Jurkat, Clone E6-1 (cell line): ENCODE results near the gene RGS1.

DNA sequence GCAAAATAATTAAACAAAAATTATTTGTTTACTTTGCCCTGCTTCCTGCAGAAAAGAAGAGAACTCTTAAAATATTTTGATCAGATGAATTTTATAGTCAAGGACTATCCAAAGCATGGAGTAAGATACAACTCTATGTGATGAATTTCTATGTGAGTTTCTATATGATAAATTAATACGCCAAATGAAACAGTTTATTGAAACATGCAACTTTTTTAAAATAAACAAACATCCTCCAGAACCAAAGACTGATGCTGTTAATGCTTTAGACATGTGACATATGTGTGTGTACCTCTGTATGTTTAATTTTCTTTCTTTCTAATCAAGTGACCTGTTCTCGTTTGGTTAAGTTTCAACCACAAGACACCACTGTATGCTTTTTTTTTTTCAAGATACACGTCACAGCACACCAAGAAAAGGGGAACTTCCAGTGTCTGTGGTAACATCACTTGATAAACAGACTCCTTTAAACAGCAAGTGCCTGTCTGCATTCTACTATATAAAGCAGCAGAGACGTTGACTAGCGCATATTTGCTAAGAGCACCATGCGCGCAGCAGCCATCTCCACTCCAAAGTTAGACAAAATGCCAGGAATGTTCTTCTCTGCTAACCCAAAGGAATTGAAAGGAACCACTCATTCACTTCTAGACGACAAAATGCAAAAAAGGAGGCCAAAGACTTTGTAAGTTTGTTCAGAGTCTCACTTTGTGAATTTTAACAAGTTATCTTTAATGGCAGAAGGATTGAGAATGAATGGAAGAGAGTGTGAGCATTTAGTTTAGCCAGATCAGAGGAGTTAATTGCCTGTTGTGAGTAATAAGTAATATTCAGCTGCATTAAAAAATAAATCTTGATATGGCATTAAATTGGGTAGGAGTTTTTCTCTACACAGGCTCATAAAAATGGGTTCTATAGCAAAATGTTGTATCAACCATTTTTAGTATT lies at the start of gene RGS1:
Gene RGS1, plus strand, starts transcription at position 526 of the 945 bp plus-strand sequence.
- RRBS, result no CpG with 5 or more reads among the region's 8 CpGs

GRCh38 chr1:192604792-192605512 lies 29.4 kb downstream of the RGS1 start:
- RRBS, result no CpG with 5 or more reads among the region's 3 CpGs

DNA sequence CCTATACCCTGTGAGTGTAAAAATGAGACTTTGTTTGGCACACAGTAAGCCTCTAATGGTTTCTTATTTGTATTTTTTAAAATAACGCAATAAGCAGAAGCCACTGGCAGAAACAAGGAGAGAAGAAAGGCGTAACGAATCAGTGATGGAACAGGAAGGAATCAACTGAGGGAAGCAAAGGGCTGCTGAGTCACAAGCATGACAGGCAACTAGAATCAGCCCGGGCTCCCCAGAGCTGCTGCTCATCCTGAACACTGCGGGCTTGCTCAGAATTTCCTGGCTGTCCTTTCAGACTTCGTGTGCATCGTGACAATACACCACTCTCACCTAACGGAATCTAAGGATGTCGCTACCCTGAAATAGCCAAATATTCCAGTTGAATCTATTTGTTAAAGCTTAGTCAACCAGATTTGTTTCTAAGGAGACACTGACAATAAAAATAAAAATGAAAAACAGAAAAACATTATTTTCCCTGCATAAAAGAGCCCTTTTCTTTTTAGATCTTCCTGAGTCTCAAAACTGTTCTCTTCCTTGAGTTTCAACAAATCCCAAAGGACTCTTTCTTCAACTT lies 20.6 kb upstream of the RGS2 start:
- RRBS, result no CpG with 5 or more reads among the region's 9 CpGs

- RRBS, result no CpG with 5 or more reads among the region's 1 CpG
Observed at GRCh38 chr1:193042701-193043361, 16.3 kb downstream of the UCHL5 start.

DNA sequence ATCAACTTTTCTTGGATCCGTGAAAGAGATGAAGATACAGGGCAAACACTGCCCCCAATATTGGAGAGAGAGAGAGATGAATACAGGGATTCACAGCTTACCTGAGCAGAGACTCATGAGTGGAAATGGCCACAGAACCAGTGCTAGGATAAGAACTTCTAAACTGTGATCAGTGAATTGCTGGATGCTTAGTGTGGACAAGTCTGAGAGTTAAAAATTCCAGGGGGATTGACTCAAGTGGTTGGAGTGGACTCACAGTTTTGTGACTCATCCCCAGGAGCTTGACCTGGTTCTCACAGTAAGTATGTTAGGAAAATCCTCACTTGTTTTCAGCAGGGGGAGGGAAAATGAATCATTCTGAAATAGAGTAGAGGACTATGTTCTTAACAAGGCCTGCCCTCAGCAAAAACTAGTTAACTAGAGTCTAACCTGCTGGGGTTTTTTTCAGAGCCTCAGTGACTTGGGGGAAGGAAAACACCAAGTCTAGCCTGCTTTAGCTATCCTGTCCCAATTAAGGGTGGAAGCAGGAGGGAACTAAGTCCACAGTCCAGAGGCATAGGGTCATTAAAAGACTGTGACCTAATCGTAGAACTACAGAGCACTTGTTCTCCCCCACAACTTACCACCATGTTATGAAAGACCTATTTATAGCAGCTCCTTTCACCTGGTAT lies 6.2 kb upstream of the CDC73 start:
- RRBS, result no CpG with 5 or more reads among the region's 2 CpGs

DNA sequence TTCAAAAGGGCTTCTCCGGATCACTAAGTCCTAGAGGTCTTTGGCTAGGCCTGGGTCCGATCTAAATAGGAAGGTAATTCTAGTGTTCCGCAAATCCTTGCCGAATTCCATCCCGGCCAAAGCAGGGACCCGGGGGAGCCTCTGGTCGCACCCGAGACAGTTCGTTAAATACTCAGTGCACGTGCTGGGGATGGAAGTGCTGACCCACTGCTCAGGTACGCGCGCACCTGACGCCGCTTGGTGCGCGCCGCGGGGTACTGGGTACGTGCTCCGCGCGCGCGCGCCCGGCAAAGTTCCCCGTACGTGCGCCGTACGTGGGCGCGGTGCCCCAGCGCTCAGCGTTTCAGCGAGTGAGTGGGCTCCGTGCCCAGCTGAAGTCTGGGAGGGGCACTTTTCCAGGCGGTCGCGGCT lies 315 bp upstream of the CDC73 start:
- RRBS, result 2% methylated on average over 4 of the region's 41 CpGs

DNA sequence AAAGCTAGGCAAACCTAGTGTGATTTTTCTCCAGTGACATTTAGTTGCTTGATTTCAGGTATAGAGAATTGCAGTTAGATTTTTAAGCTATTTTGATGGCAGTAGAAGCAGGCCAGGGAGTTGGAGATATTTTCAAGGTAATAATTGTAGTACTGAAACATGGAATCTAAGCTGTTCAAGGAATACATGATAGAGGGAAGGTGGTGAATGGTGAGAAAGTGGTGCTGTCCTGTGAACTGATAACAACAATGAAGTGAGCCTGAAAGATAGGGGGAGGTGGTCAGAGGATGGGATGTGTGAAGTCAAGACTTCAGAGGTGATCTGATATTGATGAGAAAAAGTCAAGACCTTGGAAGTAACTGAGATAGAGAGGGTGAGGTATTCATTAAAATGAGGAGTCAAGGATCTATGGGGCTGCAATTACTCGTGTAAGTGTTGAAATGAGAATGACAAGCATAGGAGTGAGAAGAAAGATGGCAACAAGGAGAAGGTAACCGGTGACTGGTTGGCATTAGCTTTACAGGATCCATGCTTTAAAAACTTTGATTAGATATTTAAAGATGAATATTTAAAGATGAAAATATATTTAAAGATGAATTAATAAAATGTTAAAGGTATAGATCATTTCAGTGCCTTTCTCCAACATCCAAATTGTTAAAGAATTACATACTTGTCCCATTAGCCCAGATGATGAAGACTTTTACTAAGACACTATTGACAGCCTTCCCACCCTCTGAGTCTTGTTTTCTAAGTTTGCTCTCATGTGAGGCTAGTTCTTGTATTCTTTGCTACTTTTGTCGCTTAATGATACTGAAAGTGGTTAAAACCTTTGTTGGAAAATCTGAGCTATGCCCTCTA lies 70.9 kb upstream of the B3GALT2 start:
- RRBS, result no CpG with 5 or more reads among the region's 3 CpGs

- RRBS, result no CpG with 5 or more reads among the region's 6 CpGs
Observed at GRCh38 chr1:193448627-193449710, 262.6 kb upstream of the B3GALT2 start.

DNA sequence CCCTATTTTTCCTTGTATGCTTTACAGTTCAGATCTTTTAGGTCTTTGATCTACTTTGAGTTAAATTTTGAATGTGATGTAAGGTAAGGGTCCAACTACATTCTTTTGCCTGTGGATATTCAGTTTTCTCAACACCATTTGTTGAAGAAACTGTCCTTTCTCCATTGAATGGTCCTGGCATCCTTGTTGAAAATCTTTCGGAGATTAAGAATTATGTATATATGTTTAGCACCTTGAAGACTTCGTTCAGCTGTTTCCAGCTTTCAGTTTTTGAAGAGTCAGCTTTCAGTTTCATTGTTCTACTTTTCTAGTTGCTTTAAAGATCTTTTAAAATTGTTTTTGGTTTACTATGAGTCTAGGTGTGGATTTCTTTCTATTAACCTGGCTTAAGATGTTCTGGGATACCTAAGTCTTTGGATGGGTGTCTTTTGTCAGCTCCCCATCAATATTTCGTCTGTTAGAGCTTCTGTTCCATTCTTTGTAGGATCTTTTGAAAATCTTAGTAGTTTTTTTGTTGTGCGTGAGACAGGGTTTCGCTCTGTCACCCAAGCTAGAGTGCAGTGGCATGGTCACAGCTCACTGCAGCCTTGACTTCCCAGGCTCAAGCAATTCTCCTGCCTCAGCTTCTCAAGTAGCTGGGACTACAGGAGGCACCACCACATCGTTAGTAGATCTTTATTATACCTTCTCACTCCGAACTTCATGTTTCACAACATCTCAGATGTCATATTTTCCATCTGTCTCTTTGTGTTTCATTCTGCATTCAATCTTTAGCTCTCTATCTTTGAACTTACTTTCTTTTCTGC lies 353.4 kb upstream of the B3GALT2 start:
- RRBS, result no CpG with 5 or more reads among the region's 7 CpGs

DNA sequence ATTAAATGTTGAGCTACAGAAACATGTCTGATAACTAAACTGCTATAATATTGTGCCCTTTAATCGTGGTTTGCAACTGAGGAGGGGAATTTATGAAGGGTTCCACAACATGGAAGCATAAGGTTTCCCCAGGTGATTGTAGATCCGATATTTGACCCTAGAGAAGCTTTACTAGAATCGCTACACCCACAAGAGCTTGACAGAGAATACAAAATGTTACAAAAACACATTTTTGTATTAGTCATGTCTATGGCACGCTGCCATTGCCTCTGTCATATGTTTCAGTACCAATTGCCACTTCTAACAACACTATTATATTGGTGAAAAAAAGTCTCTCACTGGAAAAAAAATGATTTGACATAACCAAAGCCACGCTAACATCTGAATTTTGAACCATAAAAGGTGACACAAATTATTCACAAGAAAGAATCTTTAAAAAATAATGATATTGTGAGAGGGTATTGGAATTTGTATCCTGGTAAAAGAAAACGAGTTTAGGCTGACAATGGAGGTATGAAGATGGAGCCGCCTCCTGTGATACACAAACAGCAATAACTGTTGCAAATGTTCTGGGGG lies 214.5 kb downstream of the KCNT2 start:
- RRBS, result no CpG with 5 or more reads among the region's 7 CpGs

DNA sequence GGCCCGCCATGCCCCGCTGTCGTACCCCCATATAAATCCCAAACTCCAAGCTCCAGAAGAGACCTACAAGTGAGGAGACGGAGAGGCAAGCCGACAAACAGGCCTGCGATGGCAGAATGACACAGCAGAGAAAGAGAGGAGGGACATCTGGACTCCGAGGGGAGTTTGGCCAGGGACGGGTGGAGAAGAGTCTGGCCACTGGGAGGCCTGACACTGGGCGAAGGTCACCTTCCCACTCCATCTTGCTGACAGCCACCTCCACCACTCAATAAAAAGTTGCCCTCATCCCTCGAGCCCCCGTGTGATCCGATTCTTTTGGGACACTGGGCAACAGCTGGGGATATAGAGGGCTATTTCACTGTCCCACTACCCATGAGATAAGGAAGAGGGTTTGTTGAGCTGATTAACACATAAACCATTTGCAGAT lies 1.8 kb upstream of the CFH start:
- RRBS, result no CpG with 5 or more reads among the region's 12 CpGs

- RRBS, result no CpG with 5 or more reads among the region's 1 CpG
Observed at GRCh38 chr1:196685610-196686316, 33.9 kb downstream of the CFH start.

DNA sequence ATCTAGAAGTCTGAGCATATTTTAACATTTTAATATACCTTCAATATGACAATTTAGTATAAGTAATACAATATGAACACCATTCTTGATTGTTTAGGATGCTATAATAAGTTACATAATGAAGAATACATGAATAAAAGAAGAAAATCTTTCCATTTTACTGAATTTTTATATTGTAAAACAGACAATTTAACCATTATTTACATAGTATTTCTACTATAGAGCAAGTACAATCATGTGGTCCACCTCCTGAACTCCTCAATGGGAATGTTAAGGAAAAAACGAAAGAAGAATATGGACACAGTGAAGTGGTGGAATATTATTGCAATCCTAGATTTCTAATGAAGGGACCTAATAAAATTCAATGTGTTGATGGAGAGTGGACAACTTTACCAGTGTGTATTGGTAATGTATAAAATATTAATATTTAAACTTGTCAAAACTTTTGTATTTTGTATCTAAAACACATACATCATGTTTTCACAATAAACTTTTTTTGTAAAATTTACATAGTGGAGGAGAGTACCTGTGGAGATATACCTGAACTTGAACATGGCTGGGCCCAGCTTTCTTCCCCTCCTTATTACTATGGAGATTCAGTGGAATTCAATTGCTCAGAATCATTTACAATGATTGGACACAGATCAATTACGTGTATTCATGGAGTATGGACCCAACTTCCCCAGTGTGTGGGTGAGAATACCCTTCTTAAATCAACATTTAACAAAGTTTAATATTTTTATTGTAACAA lies 48.2 kb upstream of the CFHR3 start:
- RRBS, result no CpG with 5 or more reads among the region's 2 CpGs

GRCh38 chr1:196896380-196896885 lies 8.6 kb downstream of the CFHR4 start:
- RRBS, result no CpG with 5 or more reads among the region's 8 CpGs

DNA sequence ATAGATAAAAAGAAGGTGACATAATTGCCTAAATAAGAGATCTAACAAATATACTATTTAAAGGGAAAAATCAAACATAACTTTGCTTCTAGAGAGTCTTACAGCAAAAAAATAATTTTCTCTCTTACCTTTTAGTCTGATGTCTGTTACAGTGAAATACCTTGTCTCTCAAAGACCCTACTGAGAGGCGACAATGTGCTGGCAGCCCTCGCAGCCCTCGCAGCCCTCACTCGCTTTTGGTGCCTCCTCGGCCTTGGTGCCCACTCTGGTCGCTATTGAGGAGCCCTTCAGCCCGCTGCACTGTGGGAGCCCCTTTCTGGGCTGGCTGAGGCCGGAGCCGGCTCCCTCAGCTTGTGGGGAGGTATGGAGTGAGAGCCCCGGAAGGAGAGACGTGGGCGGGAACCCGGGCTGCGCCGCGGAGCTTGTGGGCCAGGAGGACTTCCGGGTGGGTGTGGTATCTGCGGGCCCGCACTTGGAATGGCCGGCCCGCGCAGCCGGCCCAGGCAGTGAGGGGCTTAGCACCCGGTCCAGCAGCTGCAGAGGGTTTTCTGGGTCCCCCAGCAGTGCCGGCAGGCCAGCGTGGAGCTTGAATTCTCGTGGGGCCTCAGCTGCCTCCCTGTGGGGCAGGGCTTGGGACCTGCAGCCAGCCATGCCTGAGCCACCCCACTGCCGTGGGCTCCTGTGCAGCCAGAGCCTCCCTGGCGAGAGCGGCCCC lies 10.1 kb upstream of the CFHR2 start:
- RRBS, result 92% methylated on average over 7 of the region's 30 CpGs

- RRBS, result no CpG with 5 or more reads among the region's 6 CpGs
Observed at GRCh38 chr1:196941617-196941821, 2.0 kb upstream of the CFHR2 start.

DNA sequence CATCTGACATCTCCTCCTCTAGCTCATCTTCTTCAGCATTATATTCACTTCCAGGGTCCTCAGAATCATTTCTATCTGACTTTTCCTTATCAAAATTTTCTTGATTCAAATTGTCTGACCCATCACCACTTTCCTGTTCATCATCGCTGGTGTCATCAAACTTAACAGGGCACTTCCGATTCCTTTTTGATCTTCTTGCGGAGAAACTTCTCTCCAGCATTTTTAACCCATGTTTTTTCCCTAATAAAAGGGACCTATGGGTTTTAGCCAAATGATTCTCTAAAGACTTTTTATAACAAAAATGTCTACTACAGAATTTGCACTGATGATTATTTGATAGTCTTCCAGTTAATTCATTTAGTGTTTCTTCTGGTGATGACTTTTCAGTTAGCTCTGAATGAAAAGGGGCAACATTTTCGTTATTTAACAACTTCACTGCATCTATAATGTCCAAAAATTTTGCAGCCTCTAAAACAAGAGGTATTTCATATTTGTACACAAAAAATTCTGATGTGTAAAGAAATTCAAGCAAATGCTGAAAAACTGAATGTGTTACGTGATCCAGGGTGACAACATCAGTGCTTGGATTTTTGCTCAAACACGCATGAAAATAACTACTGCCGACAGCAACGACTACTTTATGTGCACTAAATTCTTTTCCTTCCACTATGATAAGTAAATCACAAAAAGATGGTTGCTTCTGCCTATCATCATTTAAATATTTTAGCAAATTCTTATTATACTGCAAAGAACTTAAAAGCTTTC lies 1.4 kb downstream of the ZBTB41 start:
- RRBS, result no CpG with 5 or more reads among the region's 8 CpGs

DNA sequence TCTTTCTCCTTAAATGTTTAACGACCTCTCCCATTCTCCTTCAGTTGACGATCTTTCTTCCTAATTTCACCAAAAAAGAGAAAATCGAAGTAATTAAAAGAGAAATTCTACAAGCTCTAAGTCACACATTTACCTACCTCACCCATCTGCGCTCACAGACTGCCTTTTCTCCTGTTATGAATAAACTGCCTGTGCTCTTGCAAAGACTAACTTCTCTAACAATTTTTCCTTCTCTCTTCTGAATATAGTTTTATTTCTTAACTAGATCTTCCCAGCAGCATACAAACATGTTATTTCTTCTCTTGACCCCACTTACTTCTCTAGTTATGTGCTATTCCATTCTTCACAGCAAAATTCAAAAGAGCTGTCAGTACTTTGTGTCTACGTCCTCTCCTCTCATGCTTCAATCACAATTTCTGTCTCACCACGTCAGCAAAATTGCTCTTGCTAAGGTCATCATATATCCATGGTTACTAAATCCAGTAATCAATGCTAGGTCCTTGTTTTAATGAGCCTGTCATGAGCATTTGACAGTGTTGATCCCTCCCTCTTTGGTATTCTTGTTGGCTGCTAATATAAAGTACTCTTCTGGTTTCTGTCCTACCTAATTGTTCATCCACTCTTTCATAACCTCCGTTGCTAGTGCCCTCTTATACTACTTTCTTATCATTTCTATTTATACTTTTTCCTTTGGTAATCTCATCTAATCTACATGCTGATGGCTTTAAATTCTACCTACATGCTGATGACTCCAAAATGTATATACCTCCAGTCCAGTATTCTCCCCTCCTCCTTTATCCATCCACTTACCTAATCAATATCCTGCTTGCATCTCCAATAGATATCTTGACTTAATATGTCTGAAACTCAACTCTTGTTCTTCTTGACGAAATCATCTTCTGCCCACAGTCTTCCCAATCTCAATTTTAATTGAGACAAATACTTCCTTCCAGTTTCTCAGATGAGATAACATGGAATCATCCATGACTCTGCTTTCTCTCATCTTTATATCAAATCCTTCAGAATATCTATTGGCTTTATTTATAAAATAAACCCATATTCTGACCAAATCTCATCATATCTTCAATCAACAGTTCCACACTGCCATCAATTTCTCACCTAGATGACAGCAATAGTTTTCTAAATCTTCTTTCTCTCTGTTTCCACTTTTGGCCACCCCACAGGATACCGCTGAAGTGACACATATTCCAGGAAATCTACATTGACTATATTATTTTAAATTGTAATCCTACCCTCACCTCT lies 214.0 kb downstream of the DENND1B start:
- RRBS, result no CpG with 5 or more reads among the region's 9 CpGs